Measurements from ENCODE around the gene CERS6.

DNA sequence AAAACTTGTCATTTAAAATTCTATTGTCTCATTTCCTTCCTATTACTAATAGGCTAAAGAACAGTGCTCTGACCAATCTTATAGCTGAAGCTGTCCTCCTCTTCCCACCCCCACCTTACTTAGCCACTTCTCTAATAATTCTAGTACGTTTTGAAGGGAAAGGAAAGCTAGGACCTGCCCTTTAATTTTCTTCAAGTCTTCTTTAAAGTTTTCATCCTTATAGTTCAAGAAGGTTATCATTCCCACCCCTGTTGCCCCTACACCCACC, 121.6 kb downstream of the RBMS1 start:
- PRO-cap, result unidirectional peak, plus-strand start at position 146 of the sequence

DNA sequence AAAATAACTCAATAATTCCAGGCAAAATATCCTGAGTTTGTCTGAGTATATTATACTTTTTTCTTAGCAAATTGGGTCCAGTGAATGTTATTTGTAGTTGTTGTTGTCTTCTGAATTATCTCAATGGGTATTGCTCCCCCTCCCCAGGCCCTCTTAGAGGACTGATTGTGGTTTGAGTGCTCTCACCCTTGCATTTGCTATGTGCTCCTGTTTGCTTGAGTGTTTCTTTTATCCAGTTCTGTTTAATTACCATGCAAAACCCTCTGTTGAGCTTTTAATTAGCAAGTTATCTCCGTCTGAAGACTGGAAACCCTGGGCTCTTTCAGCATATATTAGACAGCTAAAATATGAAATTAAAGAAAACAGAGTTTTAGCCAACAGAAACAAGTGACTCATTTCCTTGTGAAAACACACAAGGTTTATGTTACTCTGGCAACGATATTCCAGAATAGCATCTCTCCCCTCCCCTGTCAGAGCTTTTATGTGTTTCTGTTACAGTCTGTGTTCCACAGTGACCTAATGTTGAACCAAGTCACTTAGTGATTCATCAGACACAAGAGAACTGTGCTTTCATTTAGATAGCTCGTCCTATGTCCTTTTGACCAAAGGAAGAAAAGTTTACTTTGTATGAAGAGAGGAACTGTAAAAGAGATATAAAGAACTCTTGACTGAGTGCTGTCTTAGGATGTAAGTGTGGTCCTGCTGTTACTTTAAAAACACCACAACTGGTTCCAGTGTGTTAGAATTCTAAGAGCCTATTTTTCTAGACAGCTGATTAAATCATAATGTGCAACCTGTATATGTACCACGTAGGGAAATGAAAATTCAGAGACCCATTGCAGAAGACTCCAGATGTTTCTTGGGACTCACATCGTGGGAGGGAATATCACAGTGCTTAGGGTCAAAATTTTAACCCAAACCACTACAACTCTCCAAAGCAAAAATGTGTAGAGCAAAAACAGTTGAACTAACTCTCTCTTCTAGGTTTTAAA, 172.8 kb upstream of the RBMS1 start:
- PRO-cap, result no peak

DNA sequence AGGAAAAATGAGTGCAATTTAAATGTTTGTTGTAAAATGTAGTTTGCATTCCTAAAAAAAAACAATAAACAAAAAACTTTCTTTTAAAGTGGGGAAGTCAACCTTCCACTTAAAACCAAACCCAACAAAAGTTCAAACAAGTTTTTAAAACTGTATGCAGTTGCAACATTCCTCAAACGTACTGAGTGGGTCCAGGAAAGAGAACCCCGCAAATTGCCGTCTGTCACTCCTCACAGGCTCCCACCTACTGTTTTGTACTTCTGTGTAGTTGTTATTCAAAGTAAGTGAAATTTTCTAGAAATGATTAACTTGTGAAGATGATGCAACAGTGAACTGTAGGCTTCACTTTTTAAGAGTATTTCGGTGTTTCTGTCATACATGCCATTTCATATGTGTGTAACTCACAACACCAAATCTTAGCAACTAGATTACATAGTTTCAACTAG, 226.1 kb upstream of the TANK start:
- PRO-cap, result no peak

DNA sequence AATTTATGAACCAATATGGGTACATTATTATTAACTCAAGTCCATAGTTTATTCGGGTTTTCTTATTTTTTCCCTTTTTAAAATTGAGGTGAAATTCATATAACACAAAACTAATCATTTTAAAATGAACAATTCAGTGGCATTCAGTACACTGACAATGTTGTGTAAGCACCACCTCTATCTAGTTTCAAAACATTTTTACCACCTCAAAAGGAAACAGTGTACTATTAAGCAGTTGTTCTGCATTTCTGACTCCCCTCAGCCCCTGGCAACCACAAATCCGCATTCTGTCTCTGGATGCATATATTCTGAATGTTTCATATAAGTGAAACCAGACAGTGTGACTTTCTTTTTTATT, 19.3 kb upstream of the TANK start:
- PRO-cap, result no peak

- PRO-cap, result no peak
These were observed 32.9 kb downstream of the PSMD14 start for GRCh38 chr2:161341157-161341576.

DNA sequence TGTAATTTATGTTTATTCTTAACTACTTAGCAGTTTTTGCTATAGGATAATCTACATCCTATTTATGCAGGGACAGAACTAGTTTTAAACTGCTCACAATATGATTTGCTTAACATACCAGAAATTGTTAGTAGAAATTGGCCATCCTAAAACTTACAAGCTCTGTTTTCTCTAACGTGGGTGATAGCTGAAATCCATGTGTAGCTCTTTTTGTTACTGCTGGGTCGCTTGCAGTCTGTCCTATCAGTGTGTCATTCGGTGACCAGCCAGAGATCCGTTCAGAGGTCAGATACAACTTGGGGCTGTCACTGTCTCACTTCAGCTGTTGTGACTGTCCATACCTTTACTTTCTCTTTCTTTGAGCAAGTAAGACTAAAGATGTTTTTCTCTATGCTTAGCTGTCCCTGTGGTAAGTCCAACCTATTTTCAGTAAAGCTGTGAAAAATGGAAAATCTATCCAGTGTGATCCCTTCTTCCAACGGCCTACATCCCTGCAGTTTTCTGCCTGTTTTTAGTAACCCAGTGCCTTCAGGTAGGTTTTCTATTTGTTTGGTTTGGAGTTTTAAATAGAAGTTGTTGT, 282.9 kb upstream of the KCNH7 start:
- PRO-cap, result no peak

DNA sequence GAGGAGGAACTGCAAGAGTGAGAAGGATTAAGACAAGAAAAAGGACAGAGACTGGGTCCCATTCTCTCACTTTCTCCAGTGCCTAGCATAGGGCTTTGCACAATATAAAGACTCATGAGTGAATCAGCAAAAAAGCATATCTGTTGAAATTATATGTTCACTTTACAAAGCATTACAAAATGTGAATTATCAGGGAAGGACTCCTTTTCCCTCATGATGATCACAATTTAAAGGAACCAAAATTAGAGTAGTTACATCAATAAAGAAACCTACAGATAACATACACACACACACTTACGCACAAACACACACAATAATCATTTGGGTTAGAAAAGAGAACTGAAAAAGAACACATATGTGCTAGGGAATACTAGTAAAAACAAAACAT, 42.5 kb downstream of the FIGN start:
- PRO-cap, result no peak

GRCh38 chr2:163733129-163734166, 2.4 kb downstream of the FIGN start:
- PRO-cap, result no peak

- PRO-cap, result no peak
These were observed 89.5 kb upstream of the GRB14 start for GRCh38 chr2:164710617-164711290.

DNA sequence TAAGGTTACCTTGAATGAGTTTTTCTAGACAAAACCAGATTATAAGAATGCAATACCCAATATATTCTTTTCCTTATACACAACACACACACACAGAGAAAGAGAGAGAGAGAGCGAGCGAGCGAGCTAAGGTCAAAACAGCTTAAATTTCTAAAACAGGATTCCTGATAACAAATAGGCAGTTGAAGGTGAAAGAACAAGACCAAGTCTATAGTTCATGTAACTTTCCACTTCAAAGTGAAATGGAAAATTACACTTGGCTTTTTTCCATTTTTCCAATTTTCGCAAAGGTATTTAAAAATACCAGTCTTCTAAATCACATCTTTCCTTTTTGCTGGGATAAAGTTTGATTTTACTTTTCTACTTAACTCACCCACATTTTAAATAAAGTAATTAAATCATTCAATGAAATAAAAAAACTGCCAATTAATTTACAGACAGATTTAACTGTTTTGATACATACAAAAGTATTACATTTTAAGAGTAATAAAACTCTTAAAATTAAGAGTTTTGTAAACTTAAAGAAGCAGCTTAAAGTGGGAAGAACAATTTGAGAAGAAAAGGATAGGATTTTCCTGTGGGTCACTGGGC, 98.8 kb downstream of the COBLL1 start:
- PRO-cap, result no peak

DNA sequence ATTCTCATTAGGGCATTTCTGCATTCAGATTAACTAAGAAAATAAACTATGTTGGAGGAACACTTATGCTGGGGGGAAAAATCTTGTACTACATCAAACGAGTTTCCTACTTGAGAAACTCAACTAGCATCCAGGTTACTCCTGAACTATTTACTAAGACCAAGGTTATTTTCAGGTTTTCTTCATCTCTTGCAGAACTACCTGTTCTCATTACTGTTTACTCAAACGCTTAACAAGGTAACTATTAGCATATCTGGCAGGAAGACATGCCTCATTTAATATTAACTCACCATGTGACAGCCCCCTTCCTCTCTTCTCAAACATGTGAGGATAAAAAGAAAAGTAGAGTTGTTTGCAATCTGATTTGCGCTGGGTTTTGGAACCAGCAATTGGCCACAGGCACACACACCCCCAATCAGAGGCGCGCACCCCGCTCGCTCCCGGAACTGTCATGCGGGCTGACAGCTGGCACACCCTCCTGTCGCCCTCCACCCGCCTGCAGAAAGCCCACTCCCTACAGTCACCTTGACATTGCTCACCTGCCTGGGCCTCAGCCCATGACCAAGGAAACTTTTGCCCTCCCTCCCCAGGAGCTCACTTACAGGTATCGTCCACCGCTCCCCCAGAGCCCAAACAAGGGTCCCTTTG, 1.3 kb downstream of the COBLL1 start:
- PRO-cap, result no peak

- PRO-cap, result bidirectional peak, plus-strand start at chr2:164841526, minus-strand start at chr2:164841428
These were observed 562 bp downstream of the COBLL1 start for GRCh38 chr2:164840867-164841655.

- PRO-cap, result no peak
These were observed 167.2 kb upstream of the SCN7A start for GRCh38 chr2:166661234-166661617.

DNA sequence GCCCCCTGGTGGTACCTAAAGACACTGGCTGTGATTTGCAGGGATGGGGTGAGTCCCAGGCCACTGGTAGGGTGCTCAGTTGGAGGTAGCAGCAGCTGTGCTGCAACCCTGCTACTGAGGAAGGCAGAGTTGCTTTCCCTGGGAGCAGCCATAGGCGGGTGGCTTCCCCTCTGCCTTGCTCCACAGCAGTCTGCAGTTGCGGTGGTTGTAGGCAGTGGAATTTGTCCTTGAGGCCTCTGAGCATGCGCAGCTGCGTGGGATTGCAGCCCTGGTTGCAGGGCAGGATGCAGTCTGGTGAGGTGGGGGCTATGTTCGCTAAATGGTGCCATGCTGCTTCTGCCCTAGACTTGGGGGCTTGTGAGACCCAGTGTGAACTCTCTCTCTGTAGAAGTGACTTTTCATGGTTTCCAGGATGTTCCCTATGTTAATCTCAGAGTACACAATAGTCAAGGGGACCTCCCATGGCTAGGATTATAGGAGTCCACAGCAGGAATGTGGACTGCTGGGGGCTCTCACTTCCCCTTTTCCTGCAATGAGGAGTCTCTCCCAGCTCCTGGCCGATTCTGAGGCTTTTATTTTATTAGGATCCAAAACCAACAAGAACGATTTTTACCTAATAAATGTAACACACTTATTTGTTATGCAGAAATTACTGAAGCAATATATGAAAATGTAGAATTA, 39.0 kb downstream of the B3GALT1 start:
- PRO-cap, result unidirectional peak, minus-strand start at position 192 of the sequence

- PRO-cap, result no peak
These were observed 60.9 kb downstream of the B3GALT1 start for GRCh38 chr2:167353768-167354113.

- PRO-cap, result no peak
These were observed 420.0 kb downstream of the STK39 start for GRCh38 chr2:167827413-167827756.

GRCh38 chr2:168093630-168094129, 153.7 kb downstream of the STK39 start:
- PRO-cap, result no peak

DNA sequence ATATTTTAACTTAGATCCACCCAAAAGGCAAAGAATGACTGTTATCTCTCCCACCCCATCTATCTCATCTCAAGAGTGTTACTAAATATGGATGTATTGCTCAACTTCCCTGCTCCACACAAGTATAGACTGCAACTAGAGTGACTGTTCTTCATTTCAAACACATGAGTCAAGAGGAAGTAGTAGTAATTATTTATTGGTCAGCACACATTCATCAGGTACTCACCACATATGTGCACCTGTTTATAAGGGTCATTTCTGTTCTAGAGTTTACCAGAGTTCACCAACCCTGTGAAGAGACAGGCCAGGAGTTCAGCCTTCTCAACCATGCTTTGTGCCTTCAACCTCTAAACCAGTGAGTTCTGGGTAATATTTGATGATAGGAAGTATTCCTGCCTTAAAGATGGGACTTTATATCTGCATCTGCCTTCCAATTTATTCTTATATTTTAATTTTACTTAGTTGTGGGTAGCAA, 36.2 kb downstream of the STK39 start:
- PRO-cap, result no peak

- PRO-cap, result no peak
These were observed 30.7 kb downstream of the STK39 start for GRCh38 chr2:168216531-168217187.

DNA sequence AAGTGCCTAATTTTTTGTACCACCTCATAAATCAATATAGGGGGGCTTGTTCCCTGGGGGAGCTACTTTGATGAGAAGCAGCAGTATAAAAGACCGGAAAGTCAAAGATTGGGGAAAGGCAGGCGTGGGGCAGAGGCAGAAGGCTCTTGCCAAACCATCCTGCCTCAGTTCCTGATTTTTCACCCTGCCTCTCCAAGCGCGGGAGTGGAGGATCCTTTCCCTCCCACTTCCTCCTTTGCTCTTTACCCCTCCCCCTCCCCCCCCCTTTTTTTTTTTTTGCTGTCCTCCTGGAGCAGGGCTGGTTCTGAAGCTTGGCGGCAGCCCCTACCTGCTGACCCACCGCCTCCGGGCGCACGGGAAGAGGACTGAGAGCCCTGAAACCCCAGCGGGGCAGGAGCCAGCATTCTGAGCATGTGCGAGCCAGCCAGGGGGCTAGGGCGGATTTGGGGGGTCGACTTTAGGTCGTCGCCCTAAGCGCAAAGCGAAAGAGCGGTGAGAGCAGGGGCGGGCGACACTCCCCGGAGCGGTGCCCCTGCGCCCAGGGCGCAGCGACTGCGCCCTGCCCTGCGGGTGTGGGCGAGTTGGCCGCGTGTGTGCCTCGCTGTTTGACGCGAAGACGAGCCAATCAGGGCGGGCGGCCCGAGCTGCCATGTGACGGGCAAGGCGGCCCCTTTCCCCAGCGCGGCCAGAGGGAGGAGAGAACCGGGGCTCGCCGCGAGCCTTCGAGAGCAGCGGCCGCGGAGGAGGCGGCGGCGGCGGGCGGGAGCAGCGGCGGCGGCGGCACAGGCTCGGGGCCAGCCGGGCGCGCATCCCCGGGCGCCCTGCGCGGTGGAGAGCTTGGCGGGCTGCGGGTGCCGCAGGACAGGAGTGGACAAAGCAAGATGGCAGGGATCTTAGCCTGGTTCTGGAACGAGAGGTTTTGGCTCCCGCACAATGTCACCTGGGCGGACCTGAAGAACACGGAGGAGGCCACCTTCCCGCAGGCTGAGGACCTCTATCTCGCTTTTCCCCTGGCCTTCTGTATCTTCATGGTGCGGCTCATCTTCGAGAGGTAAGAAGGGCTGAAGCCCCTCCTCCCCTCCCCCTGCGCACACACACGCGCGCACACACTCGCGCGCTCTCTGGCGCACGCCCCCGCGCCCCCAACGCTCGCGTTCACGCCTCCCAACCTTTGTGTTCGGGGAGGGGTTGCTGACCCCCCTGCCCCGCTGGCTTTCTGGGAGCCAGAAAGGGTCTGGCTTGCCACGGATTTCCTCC, at the start of gene CERS6:
TSS of gene CERS6 (plus strand) at position 705 of the 1,257 bp plus-strand sequence.
- PRO-cap, result bidirectional peak, plus-strand start at position 728 of the sequence, minus-strand start at position 556 of the sequence

Data from A673 (cell line).